SJSA1 (cell line): Measurements from ENCODE around the genes VPS37D, BUD23 and METTL27.

DNA sequence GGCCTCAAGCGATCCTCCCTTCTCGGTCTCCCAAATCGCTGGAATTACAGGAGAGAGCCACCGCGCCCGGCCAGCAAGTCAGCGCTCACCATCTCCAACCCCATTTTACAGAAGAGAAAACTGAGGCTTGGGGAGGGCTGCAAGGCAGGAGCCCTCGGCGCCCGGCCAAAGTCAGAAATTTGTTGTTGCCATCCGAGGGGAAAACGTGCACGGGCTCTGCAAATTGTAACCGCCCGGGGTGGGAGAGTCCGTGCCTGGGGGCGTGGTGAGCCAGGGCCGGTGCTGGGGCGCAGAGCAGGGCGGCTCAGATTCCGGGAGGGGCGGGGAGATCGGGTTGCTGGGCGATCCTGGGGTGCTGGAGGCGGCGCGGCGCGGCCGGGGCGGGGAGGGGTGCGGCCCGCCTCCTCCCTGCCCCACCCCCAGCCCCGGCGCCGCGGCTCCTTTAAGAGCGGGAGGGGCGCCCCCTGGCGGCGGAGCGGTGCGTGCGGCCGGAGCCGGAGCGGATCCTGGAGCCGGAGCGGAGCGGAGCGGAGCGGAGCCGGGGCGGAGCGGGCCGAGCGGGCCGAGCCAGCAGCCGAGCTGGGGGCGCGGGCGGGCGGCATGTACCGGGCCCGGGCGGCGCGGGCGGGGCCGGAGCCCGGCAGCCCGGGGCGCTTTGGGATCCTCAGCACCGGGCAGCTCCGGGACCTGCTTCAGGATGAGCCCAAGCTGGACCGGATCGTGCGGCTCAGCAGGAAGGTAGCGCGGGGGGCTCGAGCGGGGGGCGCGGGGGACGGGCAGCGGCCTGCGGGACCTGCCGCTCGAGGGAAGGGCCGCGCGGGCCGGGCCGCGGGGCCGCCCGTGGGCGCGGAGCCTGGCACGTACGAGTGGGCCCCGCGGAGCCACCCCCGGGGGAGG is at the start of gene VPS37D:
TSS of gene VPS37D (plus strand) at position 473 of the 897 bp plus-strand sequence.
- RAMPAGE, long total RNA, result no peak

- RAMPAGE, long total RNA, result no peak
These were observed 1.7 kb downstream of the VPS37D start for GRCh38 chr7:73669211-73669877.

DNA sequence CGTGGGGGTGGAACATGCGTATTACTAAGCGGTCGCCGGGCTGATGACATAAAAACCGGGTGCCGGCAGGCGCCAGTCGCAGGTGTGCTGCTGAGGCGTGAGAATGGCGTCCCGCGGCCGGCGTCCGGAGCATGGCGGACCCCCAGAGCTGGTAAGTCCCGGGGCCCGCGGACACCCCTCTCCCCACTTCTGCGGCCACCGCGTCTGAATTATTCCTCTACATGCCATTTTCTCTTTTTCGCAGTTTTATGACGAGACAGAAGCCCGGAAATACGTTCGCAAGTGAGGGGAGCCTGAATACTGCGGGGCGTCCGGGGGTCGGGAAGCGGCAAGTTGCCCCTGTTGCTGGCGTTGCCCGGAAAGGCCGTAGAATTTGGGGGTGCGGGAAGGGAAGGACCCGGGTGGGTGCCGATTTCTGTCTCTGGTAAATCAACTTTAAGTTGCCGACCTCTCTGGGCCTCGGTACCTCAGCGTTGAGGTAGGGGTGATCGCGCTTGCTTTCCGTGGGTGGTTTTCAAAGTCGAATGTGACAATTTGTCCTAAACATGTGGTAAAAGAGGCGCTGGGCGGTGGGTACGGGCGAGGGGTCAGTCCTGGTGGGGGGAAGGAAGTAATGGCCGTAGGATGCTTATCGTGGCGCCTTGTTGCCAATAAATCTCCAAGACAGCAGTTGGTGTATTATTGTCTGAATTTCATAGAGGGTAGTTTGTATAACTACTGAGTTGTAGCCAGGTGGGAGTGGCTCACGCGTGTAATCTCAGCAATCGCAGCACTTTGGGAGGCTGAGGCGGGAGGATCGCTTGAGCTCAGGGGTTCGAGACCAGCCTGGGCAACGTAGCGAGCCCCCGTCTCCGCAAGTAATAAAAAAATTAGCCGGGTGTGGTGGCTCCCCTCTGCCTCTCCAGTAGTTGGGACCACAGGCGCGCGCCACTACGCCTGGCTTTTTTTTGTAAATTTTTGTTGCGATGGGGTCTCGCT is at the start of gene BUD23:
TSS of gene BUD23 (plus strand) at position 75 of the 978 bp plus-strand sequence.
- RAMPAGE, long total RNA, result no peak

DNA sequence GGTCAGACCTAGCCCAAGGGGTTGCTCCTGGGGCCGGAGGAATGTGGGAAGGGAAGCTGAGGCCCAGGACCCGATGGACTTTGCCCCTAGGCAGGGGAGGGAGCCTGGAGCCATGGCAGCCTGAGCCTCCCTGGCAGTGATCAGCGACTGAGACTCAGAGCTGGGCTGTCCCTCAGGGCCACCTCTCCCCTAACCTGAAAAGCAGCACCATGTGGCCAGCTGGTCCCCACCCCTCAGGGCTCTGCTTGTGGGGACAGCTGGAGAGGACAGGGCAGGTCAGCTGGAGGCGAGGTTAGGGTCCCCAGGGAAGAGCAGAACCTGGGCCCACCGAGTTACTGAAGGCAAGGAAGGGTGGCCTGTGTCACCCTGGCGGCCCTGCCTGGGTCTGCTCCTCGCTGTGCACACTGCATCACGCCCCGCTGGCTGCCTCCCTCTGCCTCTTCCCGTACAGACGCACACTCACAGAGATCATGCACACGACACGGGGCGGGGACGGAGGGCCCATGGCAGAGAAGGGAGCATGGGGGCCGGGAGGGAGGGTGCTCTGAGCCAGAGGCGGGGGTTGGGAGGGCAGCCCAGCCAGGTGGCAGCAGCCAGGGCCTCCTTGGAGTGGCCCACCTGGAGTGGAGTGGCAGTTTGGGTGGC is 16.5 kb downstream of the BUD23 start:
- RAMPAGE, long total RNA, result no peak

DNA sequence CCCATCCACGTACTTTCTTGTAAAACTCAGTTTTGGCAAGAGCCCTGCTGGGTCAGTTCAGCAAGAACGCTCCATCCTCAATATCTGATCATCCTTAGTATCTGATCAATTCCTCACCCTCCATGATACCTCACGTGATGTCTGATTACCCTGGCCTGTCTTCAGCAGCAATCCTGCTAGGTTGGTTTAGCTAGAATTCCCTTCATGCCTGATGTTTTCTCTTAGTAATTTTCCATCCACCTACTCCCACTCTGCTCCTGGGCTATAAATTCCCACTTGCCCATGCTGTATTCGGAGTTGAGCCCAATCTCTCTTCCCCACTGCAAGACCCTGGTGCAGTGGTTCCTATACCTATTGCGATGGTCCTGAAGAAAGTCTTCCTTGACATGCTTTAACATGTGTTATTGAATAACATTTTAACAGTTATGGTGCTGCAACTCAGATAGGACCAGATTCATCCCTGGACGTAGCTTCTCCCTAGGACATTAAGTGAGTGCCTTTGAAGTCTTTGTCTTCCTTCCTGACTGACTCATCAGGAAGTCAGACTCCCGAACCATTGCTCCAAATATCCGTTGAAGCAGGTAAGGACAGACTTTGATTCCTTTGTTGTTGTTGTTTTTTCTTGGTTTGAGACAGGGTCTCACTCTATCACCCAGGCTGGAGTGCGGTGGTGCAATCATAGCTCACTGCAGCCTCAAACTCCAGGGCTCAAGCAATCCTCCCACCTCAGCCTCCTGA is 29.3 kb upstream of the CLDN3 start:
- RAMPAGE, long total RNA, result no peak

GRCh38 chr7:73829840-73830343 is 904 bp upstream of the CLDN4 start:
- RAMPAGE, long total RNA, result no peak

DNA sequence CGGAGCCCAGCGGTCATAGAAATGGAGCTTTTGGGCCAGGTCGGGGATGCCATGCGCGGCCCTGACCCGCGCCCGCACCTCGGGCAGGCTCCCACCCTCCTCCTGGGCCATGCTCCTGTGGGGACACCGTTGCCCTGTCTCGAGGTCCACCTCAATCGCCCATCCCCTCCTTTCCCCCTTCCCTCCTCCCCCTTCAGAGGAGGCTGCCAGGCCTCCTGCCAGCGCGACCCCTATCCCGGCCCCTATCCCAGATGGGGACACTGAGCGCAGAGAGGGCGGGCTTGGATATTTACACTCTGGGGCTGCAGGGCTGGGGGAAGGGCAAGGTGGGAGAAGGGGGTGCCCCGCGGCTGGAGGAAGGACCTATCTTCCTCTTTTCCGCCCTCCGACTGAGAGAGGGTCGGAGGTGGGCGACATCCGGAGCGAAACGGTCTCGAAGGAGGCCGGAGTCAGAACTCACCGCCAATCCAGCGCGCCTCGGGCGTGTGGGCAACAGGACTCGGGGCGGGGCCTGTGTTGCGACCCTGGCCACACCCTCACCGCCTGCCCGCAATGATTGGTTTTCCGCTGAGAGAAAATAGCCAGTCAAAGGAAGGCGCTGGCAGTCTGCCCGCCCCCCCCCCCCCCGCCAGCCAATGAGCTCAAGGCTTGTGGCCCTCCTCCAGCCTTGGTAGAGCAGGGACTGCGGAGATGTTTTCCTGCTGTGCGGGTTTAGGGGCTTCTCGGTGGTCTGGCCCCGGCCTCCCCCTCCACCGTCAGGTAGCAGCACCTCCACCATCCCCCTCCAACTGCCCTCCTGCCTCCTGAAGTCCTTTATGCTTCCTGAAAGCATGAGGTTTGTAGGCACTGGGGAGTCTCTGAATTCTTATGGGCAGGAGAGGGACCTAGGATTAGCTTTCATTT is at the start of gene METTL27:
TSS of gene METTL27 (minus strand) at position 487 of the 903 bp plus-strand sequence.
- RAMPAGE, long total RNA, result no peak

- RAMPAGE, long total RNA, result no peak
These were observed 7.8 kb upstream of the METTL27 start for GRCh38 chr7:73850079-73850561.

- RAMPAGE, long total RNA, result no peak
These were observed 11.1 kb downstream of the LIMK1 start for GRCh38 chr7:74094448-74095404.

GRCh38 chr7:74133641-74134103 is 40.5 kb upstream of the EIF4H start:
- RAMPAGE, long total RNA, result no peak

GRCh38 chr7:74189183-74190031 is 15.3 kb downstream of the EIF4H start:
- RAMPAGE, long total RNA, result no peak

GRCh38 chr7:74290076-74290974 is 1.1 kb downstream of the CLIP2 start:
- RAMPAGE, long total RNA, result no peak

DNA sequence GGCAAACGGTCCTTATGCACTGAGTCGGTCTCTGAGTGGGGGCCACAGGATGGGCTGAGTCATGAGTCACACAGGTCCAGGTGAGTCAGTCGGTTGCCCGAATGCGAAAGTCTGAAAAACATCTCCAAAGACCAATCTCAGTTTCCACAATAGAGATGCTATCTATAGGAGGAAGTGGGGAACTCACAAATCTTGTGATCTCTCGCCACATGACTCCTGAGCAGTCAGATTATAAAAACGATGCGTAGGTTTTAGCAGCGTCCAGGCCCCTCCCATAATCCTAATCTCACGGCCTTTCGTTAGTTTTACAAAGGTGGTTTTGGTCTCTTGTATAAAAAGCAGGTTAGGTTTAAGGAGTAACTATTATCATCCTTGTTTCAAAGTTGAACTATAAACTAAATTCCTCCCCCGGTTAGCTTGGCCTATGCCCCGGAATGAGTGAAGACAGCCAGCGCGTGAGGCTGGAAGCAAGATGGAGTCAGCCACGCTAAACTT is 1.2 kb upstream of the GTF2IRD1 start:
- RAMPAGE, long total RNA, result no peak

- RAMPAGE, long total RNA, result no peak
These were observed 829 bp downstream of the GTF2IRD1 start for GRCh38 chr7:74454581-74454888.

DNA sequence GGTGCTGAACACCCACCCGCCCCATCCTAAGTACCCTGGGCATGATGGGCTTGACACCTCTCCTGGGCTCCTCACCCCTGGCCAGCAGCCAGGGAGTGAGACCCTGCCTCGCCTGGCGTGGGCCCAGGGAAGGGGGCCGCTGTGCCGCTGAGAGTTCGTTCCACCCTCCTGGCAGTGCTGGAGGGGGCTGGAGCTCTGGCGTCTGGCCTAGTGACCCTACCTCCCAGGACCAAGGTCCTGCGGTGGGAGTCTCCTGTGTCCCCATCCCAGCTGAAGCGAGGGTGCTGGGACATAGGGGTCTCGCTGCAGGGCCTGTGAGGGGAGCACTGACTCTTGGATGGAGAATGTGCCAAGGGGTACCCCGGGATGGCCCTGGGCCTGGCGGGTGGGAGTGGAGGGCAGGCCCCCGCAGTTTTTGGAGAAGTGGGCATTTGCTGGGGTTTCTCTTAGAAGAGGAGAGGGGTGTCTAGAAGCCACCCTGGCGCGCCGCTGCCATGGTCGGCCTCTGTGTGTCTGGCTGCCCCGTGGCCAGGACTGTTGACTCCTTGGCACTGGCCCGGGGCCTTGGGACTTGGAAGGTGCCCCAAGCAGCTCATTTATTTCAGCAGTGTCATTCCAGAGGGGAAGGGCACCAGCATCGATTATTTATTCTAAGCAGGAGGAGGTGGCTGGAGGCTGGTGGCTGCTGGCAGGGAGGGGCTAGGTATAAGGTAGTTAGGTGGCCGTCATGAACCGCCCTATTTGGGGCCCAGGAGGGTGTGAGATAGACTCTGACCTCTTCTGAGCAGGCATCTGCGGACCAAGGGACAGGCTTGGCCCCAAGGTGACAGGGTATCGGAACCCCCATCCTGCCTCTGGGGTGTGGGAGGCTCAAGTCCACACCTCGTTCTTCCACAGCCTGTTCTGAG is 1.4 kb downstream of the GTF2IRD1 start:
- RAMPAGE, long total RNA, result no peak

DNA sequence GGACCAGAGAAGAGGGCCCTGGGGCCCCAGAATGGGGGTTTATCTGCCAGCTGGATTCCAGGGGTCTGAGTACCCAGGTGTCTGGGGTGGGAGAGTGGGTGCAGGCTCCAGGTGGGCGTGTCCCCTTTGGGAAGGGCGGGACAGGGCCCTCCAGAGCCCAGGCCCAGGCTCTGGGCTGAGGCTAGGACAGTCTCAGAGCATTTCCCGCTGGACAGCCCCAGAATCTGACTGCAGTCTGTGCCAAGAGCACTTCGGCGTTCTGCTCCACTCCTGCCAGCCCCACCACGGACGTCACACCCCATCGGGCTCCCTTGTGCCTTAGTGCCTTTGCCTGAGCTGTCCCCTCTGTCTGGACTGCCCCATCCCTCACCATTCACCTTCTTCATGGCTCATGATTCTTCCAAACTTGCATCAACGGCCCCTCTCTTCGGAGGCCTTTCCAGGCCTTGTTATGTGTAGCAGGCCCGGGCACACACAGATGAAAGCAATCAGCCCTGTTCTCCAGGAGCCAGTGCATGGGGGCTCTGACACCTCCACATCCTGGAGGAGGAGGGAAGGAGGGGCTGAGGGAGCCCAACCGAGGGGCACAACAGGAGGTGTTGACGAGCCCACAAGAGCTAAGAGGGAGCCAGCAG is 41.5 kb downstream of the GTF2IRD1 start:
- RAMPAGE, long total RNA, result no peak

GRCh38 chr7:74498934-74499713 is 45.4 kb downstream of the GTF2IRD1 start:
- RAMPAGE, long total RNA, result no peak

DNA sequence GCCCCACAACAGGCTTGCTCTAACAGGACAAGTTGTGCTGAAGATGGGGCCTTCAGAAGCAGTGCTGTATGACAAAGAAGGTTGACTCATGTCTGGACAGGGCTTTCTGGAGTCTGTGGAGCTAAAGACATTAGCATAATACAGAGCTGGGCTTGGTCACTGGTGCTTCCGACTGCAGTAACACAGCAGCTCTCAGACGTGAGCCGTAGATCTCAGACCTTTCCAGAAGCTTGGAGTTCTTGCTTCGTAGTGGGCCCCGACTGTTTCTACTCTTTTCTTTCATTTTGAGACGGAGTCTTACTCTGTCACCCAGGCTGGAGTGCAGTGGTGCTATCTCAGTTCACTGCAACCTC is 100.5 kb downstream of the GTF2IRD1 start:
- RAMPAGE, long total RNA, result no peak

DNA sequence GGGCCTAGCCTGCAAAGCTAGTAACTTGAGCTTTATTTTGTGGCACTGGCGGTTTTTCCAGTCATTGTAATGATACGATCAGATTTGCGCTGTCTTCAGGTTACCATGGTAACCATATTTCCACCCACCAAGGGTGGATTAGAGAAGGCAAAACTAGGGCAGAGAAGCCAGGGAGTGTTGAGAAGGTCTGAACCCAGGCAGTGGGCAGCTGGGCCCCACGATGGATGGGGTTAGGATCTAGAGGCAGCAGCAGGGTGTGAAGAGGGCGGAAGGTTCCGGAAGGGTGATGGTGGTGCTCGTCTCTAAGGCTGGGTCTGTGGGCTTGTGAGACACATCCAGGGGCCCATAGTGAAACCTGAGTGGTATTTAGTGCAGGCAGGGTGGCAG is 88.0 kb upstream of the GTF2I start:
- RAMPAGE, long total RNA, result no peak

DNA sequence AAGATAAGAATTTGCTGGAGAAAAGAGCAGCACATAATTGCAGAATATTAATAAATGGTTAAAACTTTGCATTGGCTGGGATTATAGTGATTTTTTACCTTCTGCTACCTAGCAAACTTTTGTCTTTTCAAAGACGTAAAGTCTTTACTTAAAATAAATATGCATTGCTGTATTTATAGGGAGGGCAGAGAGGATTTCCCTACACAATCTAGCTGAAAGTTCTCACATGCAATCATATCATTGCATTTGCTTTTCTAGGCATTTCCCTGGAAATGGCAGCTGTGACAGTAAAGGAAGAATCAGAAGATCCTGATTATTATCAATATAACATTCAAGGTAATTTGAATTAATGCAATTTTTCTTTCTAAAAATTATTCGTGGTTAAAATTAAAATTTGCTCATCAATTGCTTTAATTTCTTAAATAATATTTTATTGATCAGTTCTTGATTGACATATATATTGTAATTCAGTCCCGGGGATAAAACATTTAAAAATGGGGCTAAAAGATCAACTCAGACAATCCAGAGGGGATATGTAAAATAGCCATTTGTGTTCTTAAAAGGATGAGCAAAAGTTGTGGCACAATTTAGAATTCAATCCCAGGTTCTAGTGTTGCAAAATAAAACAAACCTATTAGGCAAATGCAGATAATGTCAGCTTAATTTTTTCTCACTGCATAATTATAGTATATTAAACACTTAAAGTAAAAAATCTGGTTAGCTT is 53.4 kb downstream of the GTF2I start:
- RAMPAGE, long total RNA, result no peak